Thoracic aorta (tissue), 1 donor: ENCODE measurements around a stretch of chr4.

- RAMPAGE, long total RNA = no peak
These were observed 207.5 kb upstream of the JADE1 start for GRCh38 chr4:128601866-128602451.

- RAMPAGE, long total RNA = start-site peak on the plus strand at chr4:128812468-128812798, 5 reads
These were observed 3.0 kb downstream of the JADE1 start for GRCh38 chr4:128812578-128812906.

- RAMPAGE, long total RNA = no peak
These were observed 35.3 kb downstream of the JADE1 start for GRCh38 chr4:128844484-128845523.

DNA sequence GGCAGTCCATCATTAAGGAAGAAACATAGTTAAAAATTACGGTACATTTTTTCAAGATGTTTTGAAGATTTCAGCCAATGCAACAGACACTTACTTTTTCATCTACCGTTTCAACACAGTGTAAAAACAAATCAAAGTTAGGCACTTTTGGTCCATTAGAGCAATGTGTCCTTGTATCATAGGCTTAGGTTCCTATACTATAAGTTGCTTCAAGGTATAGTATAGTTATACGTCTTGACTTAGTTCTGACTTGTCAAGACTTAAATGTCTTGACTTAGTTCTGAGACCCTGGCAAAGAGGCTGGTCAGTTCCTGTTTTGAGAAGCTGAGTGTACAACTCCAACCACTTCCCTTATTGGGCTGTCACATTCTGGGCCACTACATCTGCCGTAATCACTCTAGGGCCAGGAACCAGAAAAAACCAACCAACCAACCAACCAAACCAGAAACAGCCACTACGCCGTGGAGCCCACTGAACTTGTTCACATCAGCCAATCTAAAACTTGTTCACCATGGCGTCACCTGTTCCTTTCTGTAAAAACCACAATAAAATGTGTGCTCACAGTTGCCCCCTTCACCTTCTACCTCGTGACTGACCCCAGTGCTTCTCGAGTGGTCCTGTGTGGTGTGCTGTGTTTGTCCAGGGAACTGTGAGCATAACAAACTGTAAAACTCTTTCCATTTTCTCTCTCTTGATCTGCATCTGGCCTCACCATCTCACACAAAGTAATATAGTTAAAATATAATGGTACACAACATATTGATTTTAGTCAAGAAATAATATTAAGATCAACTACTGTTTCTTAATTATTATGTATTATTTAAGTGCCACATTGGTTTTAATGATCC lies 107.3 kb downstream of the JADE1 start:
- RAMPAGE, long total RNA = no peak

DNA sequence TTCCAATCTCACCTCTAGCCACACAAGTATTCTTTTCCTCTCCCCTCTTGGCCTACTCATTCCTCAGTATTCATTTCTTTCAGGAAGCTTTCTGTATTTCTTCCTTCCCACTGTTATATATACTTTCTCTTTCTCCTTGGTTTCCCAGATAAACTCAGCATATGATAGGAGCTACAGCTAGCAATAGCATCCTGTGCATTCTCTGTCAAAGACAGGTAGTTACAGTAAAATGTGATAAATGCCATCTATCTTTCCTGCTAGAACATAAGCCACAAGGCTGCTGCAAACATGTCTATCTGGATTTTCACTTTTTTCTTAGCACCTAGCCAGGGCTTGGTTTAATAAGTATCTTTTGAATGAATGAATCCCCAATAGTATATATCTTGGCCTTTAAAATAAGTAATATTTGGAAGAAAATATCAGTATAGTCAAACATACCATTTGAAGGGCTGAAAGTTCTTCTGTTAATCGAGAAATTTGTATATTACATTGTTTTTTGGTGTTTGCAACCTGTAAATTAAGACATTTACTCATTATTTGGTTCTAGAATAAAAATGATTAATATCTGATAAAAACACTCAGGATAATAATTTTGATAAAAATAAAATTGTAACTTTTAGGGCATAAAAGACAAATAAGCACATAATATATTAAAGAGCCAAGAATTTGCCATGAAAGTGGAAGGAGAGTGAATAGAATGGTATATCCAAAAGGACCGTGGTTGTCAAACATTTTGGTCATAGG lies 140.8 kb downstream of the SCLT1 start:
- RAMPAGE, long total RNA = no peak

DNA sequence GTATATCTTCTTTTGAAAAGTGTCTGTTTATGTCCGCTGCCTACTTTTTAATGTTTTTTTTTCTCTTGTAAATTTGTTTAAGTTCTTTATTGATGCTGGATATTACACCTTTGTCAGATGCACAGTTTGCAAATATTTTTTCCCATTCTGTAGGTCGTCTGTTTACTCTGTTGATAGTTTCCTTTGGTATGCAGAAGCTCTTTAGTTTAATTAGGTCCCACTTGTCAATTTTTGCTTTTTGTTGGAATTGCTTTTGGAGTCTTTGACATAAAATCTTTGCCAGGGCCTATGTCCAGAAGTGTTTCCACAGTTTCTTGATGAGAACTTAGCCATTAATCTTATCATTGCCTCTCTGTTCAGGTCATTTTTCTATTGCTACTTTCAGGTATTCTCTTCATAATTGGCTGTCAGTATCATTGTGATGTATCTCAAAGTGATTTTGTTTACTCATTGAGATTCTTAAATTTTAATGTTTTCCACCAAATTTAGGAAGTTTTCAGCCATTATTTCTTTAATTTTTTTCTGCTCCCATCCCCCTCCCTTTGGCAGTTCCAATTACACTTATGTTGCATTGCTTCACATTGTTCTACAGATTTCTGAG lies 125.6 kb downstream of the SCLT1 start:
- RAMPAGE, long total RNA = start-site peak on the minus strand centred at position 365 of the sequence, 722 bp wide, 14 reads

DNA sequence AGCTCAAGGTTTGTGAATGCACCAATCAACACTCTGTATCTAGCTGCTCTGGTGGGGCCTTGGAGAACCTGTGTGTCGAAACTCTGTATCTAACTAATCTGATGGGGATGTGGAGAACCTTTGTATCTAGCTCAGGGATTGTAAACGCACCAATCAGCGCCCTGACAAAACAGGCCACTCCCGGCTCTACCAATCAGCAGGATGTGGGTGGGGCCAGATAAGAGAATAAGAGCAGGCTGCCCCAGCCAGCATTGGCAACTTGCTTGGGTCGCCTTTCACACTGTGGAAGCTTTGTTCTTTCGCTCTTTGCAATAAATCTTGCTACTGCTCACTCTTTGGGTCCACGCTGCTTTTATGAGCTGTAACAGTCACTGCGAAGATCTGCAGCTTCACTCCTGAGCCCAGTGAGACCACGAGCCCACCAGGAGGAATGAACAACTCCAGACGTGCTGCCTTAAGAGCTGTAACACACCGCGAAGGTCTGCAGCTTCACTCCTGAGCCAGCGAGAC lies 917.8 kb downstream of the C4orf33 start:
- RAMPAGE, long total RNA = no peak

DNA sequence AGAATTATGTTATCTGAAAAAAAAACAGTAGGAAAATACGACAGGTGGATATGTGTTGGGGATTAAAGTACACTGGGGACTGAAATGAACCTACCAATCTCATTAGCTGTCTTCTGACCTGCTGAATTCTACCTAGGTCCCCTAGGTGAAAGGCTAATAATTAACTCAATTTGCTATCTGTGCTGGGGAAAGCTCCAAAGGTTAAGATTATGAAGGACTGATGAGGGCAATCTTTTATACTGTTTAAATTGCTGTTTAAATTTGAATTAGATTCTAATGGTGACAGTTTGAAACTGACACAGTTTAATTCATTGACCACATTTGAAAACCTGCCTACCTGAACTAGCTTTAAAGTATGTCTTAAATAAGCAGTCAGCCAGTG lies 977.2 kb downstream of the C4orf33 start:
- RAMPAGE, long total RNA = no peak

DNA sequence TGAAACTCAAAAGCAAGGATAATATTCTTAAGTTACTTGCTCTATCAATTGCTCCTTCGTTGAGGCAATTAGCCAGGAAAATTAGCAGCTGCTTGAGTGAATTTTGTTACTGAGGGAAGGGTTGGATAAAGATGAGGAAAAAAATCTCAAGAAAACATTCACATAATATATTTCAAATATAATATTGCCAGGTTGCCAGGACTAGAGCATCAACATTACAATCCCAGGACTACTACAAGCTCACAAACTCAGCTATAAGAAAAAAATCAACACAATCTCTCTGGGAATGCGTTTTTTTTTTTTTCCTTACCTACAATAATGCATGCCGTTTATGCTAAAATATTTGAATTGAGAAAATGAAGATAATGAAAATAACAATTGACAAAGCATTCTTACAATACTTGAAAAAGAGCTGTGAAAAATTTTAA lies 1129.1 kb downstream of the C4orf33 start:
- RAMPAGE, long total RNA = no peak

DNA sequence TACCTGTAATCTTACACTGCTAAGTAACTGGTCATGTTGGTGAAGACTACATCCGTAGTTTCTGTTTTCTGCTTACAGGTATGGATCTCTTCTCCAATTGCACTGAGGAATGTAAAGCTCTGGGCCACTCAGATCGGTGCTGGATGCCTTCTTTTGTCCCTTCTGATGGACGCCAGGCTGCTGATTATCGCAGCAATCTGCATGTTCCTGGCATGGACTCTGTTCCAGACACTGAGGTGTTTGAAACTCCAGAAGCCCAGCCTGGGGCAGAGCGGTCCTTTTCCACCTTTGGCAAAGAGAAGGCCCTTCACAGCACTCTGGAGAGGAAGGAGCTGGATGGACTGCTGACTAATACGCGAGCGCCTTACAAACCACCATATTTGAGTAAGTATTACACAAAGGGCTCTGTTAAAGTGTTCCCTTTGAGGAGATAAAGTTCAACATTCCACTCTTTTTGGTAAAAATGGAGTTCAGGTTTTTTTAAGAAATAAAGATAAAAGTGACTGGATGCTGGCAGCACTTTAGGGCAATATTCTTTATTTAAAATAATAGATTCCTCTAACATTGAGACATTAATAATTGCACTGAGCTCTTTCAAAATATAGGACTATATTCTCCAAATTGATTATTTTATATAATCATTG lies 13.9 kb downstream of the PCDH10 start:
- RAMPAGE, long total RNA = no peak

DNA sequence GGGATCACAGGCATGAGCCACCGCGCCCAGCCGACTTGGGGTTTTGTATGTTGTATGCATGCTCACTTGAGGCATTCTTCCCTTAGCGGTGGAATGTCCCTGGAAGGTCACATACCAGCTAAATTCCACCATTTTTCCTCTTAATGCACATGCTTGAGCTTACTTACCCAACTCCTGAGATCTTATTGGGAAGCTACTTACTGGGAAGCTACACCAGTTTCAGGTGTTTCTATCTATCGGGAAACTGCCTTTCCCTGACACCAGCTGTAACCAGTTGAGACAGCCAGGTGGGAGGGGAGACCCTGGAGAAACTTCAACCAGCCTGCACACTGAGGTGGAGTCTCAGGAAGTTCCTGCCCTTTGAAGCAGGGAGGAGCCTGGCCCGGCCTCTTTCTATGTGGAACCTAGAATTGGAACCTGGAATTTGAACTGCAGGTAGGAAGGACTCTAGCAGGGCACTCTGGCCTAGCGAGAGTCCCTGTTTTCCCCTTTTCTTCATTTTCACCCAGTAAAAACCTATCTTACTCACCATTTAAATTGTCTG lies 425.7 kb upstream of the PABPC4L start:
- RAMPAGE, long total RNA = no peak

DNA sequence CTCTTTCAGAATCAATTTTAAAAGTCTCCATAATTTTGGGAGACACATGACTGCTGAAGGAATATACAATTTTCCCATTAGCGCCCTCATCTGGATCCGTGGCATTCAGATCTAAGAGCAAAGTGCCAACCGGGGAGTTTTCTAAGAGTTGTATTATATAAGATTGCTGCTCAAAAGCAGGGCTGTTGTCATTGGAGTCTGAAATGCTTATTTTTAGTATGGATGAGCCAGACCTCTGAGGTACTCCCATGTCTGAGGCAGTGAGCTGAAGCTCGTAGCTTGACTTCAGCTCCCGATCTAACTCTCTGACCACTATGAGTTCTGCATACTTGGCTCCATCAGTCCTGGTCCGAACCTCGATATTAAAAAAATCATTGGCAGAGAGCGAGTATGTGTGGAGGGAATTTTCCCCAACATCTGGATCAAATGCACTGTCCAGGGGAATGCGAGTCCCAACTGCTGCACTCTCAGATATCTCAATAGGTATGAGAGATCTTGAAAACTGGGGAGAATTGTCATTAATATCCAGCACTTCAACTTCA lies 1.0 kb downstream of the PCDH18 start:
- RAMPAGE, long total RNA = no peak

DNA sequence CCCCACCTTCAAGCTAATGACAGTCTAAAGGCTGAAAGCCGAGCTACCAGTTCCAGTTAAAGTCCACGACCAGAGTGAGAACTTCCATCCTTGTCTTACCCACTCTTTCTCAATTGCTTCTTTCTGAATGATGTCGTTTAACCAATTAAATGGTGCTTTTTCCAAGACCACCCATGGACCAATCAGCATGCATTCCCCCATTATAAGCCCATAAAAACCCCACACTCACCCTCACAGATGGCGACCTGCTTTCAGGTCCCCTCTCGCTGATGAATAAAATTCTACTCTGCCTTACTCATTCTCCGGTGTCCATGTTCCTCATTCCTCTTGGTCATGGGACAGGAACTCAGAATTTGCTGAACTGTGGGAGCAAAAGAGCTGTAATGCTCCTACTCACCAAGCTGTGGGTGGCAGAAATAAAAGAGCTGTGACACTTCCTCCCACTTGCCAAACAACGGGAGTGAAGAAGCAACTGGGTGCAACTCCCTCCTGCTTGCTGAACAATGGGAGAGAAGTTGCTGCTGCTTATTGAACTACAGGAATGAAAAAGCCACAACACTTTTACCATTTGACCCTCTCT lies 168.4 kb upstream of the PCDH18 start:
- RAMPAGE, long total RNA = start-site peak on the minus strand centred at position 283 of the sequence, 17 bp wide, 7 reads

DNA sequence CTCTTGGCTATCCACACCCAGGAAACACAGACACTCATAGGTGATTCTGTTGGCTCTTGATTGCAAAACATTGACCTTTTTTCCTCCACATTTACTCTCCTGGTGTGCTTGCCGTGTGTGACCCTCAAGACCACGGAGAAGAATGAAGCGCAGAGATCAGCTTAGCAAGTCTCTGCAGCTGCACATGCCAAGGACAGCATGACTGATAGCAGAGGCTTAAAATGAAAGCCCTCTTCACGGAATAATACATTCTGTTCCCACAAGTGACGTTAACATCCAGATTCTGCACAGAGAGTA lies 61.0 kb downstream of the SLC7A11 start:
- RAMPAGE, long total RNA = no peak

- RAMPAGE, long total RNA = no peak
These were observed 60.6 kb downstream of the SLC7A11 start for GRCh38 chr4:138181530-138181884.

DNA sequence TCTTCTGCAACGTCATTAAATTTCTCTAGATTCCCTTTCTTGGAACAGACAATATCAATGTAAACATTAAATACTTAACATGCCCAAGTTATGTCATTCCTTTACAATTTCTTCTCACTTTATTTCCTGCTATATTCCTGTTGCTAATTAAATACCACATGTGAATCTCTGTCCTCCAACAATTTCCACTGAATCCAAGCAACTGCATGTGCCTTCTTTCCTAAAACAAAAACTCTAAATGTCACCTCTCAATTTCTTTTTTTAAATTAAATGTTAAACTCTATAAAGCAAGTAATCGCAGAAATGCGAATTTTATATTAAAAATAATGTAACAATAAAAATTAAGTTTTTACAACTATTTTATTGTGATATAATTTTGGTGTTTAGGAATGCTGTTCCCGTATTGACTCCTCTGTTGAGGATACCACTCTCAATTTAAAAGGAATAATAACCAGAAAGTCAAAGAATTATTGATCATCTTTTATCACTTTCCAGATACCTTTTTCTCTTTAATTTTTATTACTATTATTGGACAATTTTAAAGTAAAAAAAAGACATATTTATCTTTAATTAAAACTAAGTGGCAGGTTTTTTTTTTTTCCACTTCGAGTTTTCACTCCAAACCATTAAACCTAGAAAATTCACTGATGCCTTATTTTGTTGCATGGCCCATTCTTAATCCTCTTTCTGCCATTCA lies 19.7 kb downstream of the SLC7A11 start:
- RAMPAGE, long total RNA = no peak

GRCh38 chr4:138255892-138256272 lies 13.7 kb upstream of the SLC7A11 start:
- RAMPAGE, long total RNA = no peak

- RAMPAGE, long total RNA = no peak
These were observed 332.7 kb upstream of the NOCT start for GRCh38 chr4:138682812-138683351.

DNA sequence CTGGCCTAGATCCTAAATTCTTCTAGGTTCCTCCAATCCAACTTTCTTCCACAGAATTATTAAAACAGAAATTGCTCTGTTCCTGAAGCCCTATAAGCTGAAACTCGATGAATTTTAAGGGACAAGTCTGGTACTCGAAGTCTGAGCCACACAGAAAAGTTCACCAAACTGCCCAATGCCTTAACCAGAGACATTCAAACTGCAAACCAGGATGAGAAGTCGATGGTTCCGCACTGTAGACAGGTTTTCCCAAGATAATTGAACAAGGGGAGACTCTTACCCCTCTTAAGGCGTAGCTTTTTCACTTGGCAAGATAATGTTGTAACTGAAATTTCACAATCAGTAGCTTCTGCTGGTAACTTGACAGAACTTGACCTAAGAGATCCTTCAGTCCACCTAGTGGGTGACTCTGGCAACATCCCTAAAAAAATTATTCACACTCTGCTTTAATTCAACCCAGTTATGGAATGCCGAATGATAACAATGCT lies 9.4 kb downstream of the ELF2 start:
- RAMPAGE, long total RNA = no peak

GRCh38 chr4:139294723-139296189 lies 6.0 kb upstream of the NAA15 start:
- RAMPAGE, long total RNA = start-site peak on the minus strand at chr4:139295809-139295835, 180 reads